Fibroblast of the aortic adventitia (primary cell): ENCODE measurements around a stretch of chr17.

GRCh38 chr17:65123783-65124135 lies 13.4 kb upstream of the RGS9 start:
- CAGE, long polyA plus RNA = no peak

DNA sequence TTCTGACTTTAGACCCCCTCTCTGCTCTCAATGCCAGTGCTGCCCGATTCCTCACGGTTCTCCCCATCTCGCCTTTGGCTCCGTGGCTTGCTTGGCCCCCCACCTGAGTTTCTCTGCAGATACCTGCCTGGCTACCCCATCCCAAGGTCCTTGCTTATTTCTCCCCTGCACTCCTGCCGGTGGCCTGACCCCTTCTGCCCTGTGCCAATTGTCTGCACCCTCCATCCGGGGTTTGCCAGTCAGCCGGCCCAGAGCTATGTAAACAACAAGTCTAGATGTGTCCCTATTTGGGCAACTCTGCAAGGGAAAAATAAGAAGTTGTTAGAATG lies 46.4 kb downstream of the RGS9 start:
- CAGE, long polyA plus RNA = no peak

GRCh38 chr17:65455913-65456448 lies 105.5 kb downstream of the AXIN2 start:
- CAGE, long polyA plus RNA = no peak

- CAGE, long polyA plus RNA = no peak
Measured at GRCh38 chr17:65515492-65516000, 45.9 kb downstream of the AXIN2 start.

DNA sequence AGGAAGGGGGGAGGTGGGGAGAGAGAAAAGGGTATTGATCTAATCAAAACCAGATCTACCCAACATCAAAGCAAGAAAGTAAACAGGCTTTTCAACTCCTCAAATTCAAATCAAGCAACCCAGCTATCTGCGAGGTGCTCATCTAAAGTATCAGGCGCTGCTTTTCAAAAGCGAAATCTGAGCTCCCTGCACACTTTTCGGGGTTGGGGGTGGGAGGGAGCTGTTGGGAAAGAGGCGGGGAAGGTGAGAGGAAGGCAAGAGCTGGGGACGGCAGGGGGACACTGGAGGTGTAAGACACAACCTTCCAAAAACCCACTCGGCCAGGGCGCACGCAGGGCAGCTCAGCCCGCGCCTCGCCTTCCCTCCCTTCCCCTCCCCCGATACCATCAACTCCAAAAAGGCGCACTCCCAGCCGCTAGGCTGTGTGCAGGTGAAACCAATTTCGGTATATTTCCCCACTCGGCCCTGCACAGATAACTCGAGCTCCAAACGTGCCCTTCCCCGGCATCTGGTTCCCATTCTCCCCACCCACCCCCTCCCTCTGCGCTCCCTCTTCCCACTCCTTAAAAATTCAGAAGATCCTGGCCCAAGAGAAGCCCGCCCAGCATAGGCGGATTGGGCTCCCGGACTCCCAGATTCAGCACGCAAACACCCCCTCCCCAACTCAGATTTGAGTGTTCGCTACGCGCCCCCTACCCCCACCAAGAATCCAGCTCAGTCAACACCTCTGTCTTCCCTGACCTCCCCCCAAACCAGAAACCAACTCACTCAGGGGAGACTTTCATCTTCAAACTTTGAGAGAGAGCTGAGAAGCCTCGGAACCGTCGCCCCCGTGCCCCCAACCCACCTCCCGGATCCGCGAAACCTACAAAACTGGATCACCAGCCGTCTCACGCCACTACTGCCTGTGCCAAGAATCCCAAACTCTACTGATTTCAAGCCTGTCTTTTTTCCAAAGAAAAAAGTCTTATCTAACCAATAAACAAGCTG lies 2.4 kb downstream of the AXIN2 start:
- CAGE, long polyA plus RNA = no peak

DNA sequence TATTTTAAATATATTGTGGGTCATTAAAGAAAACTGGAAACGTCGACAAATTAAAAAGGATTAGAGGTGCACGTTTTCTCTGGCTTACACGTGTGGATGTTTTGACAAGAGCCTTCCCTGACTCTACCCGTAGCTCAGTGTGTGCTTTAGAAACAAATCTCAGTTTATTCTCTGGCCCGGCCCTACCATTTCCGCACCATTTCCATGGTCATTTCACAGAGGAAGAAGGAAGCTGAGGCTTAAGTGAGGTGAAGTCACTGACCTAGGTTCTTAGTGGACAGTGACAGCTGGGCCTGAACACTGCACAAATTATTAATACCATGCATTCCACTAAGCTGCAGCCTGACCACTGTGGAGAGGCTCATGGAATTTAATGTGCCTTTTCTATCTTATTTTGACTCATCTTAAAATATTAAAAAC lies 990 bp downstream of the CEP112 start:
- CAGE, long polyA plus RNA = no peak

DNA sequence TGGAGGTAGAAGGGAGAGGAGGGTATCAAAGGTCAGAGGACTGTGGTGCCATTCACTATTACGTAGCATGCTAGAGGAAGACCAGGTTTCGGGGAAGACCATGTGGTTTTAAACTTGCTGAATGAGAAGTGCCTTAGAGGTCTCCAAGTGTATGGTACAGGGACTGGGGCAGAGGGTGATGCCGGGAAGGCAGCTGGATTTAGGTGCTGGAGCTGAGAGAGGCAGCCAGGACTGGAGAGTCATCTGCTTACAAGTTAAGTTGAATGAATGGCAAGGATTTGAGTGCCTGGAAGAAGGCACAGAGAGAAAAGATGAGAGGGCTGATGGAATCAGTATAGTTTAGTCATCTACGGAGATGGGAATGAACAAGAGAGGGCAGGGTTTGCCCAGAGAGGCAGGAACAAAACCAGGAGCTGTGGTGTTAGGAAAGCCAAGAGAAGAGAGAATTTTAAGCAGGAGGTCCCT lies 26.8 kb downstream of the PRKCA start:
- CAGE, long polyA plus RNA = no peak

DNA sequence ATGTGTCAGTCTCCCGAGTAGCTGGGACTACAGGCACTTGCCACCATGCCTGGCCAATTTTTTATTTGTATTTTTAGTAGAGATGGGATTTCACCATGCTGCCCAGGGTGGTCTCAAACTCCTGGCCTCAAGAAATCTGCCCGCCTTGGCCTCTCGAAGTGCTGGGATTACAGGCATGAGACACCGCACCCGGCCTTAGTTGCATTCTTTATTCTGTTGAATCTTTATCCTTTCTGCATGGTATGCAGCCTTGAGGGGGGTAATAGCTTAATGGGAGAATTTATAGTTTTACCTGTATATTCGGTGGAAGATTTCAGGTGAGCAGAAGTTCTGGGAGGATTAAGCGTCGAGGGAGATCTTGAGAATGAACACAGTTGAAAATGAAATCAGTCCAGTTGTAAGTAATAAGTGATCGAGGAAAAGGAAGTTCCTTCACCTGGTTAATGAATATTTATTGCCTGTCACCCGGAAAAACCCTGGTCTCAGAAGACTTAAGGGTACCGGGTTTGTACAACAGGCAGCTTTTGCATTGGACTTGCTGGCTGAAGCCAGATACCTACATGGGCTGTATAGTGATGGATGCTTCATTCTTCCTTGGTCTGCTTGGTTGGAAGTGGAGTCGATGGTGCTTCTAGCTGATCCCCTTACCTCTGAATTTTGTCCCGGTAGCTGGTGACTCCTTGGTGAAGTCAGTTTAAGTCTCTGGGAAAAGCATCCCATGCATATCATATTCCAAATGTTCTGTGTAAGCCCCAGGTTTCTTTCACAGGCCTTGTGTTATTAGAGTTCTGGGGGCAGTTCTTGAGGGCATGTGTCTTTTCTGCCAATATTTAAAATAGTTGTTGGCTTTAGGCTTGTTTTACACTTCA lies 72.7 kb downstream of the PRKCA start:
- CAGE, long polyA plus RNA = no peak

GRCh38 chr17:66579391-66579908 lies 255.5 kb upstream of the CACNG5 start:
- CAGE, long polyA plus RNA = no peak

DNA sequence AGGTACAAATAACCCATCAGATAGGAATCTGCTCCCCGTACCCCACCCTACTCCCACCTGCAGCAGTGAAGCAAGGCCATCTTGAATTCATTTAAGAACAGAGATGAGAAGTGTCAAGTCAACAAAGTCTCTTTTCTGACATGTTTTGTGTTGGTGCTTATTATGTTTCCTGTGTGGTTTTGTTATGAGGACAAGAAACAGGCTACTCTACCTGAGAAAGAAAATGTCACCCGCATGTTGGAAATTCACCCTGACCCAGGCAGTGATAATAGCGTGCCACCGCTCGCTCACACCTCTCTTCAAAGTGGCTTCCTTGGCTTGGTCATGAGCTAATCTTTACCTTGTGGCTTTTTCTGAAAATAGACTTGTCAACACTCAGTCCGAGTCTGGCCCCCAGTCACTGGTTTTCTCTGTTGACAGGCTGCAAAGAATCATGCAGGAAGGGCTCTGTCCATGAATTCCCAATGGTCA lies 121.5 kb upstream of the CACNG5 start:
- CAGE, long polyA plus RNA = no peak

DNA sequence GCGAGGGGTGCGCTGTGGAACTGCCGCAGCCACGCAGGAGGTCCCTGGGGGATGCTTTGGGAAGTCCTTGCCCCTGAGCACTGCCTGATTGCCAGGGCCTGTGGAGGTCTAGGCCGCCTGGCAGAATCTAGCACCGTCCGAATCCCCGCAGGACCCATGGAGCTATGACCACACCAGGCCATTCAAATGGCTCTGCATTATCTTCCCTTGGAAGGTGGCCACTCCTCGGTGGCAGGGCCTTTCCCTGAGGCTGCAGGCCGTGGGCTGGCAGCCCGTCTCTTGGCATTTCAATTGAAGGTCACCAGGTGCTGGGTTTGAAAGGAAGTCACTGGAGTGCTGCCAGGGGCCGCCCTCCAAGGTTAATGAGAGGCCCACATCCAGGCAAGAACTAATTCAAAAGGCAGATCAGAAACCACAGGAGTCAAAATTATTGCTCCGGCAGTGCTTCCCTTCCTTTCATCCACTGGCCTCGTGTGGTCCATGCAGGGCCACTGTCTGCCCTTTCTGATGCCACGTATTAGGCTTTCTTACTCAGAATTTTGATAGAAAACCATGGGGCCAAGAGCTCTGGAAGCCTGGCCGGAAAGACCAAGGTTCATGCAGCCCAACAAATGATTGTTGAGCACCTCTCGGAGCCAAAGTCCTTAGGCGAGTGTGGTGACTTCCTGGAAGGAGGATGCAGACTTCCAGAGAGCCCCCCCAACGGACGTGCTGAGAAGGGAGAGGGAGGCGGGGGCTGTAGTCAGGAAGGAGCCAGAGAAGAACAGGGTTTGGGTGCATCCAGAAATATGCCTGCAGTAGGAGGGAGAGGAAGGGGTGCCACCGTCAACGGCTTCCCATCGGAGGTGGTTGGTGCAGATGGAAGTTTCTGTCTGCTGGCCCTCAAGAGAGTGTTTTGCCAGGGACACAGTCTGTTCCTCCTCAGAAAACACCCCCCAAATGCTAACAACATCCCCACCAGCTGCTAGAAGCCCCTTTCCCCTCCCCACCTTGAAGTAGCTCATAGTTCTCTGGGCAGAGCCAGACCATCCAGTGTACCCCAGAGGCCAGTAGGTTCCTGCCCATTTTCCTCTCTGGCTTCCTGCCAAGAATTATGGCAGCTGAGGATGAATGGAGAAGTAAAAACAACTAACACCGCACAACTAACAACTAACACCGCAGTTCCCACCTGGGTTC lies 27.4 kb upstream of the CACNG5 start:
- CAGE, long polyA plus RNA = no peak

DNA sequence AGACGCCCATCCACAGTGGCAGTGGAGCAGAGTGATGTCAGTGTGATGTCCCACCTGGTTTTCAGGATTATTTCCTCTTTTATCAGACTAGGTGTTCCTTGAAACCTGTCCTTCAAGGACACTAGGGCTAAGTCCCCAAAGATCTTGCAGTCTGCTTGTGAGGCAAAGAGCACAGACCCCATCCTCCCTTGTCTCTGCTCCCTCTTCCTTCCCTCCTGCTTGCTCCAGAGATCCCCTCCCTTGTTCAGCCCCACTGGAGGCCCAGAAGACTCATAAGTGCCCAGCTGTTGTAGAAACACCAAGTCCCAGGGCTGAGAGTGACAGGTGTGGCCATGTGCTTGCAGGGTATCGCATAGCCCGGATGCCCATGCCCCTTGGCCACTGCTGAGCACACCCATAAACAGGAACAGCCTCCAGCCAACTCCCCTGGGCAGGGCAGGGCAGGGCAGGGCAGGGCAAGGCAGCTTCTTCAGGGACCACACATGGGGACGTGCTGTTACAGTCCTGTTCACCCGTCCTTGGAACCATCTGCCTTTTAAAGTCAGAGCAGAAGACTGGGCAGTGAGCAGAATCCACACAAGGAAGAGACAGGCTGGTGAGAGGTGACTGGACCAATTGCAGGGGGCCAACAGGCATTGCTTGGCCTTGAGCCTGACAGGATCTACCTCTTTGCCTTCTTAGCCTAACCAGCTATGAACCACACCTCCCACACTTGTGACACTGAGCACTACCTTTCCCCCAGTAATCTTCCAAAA lies 2.1 kb downstream of the CACNG1 start:
- CAGE, long polyA plus RNA = no peak

DNA sequence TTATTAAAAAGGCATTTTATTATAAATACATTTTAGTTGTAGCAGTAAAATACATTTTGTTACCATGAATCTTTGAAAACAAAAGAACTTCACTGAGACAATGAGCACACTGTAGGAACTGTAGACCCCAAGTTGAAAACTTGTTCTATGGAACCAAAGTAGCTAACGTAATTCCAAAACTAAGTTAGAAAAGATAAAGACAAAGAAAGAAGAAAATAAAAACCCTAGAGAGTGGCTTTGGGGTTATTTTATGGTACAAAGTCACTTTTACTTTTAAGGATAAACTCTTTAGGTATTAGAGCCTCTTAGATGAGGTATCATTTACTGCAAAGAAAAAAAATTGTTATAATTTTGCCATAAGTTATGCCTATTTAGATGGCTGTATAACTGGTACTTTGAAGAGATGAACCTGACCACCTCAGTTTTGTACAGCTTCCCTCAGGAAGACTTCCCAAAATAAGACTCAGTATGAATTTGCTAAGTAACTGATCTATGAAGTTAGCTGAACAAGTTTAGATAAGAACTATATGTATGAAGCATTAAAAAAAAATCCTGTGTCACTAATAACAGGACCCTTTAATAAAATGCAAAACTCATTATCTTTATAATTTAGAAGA lies 26.2 kb downstream of the CACNG1 start:
- CAGE, long polyA plus RNA = no peak

DNA sequence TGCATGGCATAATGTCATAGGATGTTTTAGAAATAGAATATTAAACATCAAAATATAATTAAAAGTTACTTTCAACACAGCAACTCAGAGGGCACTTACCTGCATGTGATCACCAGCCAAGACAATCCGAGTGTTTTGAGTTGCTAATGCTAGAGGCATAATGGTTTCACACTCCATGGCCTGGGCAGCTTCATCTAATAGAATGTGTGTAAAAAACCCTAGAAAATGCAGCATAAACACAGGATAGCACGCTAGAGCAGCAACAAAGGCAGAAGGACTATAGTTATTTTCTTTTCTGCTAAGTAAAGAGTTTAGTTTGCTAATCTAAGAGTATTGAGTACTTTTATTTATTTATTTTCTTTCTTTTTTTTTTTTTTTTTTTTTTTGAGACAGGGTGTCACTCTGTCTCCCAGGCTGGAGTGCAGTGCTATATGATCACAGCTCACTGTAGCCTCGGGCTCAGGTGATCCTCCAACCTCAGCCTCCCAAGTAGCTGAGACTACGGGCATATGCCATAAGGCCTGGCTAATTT lies 95.2 kb downstream of the HELZ start:
- CAGE, long polyA plus RNA = no peak

- CAGE, long polyA plus RNA = no peak
Measured at GRCh38 chr17:67223916-67224528, 21.0 kb downstream of the HELZ start.

GRCh38 chr17:67354856-67355499 lies 11.4 kb downstream of the PSMD12 start:
- CAGE, long polyA plus RNA = no peak

- CAGE, long polyA plus RNA = no peak
Measured at GRCh38 chr17:67431667-67432069, 54.6 kb downstream of the PITPNC1 start.

DNA sequence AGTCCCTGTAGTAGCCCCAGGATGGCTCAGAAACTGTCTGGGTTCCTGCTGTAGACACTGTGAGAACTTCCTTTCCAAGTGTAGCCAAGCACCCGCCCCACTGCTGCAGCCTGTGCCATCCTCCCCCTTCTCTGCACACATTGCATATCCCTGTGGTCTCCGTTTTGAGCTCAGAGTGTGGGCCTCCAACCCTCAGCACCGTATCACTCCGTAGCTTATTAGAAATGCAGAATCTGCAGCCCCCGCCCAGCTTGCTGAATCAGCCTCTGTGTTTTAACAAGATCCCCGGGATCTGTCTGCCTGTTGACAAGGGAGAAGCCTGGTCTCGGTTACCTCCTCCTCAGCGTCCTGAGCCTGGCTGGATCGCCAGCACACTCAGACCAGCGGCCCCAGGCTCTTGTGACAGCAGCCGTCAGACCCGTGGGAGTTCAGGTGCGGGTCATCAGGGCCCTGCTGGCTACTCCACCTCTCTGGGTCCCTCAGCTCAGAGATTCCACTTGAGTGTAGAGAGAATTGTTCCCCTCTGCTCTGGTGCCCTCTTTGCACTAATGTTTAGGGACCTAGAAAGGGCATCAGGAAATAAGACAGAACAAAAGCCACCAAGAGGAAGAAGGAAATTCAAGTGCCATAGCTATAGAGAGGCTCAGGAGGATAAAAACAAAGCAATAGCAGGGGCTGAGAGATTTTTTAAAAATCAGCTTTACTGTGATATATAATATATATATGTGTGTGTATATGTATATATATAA lies 92.3 kb downstream of the PITPNC1 start:
- CAGE, long polyA plus RNA = no peak

DNA sequence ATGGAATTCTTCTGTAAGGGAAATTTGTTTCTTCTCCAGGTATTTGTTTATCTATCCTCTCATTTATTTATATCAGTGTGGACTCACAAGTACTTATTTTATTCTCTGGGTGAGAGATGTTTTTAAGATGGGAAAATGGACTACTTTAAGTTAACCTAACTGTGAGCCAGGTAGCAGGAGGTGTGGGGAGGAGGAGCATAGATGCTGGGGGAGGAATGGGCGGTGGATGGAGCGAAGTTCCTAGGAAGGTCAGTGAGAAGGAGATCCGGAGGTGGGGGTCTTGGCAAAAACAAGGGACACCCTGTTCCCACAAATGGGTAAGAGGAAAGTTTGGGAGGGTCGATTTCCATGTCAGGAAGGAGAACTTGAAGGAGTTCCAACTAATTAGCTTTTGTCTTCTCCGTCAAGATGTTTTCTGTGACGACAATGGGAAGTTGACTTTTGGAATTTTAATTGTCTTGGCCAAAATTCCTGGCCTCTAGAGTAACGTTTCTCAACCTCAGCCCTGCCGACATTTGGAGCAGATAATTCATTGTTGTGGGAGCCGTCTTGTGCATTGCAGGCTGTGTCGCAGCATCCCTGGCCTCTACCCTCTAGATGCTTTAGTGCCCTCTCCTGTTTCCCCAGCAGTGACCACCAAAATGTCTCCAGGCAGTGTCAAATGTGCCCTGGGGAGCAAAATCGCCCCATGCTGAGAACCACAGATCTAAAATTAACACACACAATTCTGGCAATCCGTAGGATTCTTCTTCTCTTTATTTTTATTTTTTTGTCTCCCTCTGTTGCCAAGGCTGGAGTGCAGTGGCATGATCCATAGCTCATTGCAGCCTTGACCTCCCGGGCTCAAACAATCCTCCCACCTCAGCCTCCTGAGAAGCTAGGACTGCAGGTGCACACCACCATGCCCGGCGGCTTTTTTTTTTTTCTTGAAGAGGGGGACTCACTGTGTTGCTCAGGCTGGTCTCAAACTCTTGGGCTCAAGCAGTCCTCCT lies 97.1 kb downstream of the PITPNC1 start:
- CAGE, long polyA plus RNA = no peak

DNA sequence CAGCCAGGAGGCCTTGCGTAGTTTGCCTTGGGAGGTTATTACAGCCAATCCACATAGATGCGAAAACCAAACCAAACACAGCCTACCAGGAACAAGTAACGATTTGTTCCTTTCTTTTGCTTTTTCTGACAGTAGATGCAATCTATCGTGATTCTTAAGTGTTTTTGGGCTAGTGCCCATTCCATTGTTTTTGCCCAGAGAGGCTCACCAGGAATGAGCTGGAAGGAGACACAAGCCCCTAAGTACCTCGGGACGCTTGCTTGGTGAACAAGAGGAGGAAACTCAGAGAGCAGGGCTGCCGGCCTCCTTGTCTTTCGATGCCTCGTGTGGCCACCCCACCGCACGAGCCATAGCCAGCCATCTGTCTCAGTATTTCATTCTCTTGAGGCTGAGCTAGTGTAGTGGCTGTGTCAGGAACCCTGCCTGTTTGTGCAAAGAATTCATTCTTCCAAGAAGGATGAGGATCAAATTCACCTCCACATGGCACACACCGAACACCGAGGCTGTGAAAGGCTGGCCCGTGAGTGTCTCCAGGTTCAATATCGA lies 102.5 kb upstream of the NOL11 start:
- CAGE, long polyA plus RNA = no peak